Right cardiac atrium (tissue), 1 donor: Measurements from ENCODE around the genes MYH10, RCVRN and TMEM220.

DNA sequence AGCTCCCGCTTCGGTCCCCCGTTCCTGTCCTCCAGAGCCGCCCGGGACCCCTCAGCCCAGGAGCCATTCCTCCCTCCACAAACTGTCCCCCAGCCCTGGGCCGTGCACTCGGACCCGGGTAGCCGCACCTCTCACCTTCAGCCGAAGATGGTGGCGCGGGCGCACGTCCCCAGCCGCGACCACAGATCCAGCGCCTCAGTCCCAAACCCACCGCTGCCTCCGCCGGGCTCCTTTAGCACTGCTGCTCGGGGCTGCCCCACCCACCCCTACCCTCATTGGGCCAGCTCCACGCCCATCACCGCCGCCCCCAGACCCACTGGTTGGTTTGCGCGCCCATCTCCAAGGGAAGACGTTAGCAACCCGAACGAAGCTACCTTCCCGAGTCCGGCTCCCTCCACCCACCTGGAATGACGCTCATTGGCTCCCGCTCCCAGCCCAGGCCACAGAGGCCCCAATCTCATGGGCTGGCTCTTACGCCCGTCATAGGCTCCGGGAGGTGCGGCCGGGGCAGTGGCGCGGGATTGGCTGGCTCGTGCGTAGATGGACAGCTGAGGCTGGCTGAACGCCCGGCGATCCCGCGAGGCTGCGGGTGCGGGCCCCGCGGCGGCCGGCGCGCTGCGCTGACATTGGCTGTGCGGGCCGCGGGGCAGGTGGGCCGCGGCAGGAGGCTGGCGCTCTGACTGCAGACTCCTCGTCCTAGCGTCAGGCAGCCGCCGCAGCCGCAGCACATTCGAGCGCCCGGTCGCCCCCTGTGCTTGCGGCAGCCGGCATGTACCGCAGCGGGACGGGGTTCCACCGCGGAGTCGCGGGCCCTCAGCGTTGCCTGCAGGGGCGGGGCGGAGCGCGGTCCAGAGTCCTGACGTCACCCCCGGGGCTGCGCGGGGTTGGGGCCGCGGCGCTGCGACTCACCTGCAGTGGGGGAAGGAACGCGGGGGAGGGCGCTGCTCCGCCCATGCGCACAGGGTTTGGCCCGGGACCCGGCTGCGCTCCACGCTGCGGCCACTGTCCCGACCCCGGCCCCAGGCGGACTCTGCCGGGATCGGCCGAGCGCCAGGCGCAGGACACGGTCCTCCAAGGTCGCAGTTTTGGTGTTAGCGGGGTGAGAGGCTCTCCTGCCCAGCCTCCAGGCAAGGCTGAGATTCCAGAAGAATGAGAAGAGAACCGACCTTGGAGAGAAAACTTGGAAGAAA is at the start of gene MYH10:
Gene MYH10 (minus strand): TSS at position 207 of the 1,190 bp plus-strand sequence.
- PRO-cap = bidirectional peak, plus-strand start at position 580 of the sequence, minus-strand start at position 207 of the sequence; bidirectional peak, plus-strand start at position 1,033 of the sequence, minus-strand start at position 825 of the sequence

- PRO-cap = no peak
These were observed 10.8 kb upstream of the PIK3R6 start for GRCh38 chr17:8878232-8878716.

DNA sequence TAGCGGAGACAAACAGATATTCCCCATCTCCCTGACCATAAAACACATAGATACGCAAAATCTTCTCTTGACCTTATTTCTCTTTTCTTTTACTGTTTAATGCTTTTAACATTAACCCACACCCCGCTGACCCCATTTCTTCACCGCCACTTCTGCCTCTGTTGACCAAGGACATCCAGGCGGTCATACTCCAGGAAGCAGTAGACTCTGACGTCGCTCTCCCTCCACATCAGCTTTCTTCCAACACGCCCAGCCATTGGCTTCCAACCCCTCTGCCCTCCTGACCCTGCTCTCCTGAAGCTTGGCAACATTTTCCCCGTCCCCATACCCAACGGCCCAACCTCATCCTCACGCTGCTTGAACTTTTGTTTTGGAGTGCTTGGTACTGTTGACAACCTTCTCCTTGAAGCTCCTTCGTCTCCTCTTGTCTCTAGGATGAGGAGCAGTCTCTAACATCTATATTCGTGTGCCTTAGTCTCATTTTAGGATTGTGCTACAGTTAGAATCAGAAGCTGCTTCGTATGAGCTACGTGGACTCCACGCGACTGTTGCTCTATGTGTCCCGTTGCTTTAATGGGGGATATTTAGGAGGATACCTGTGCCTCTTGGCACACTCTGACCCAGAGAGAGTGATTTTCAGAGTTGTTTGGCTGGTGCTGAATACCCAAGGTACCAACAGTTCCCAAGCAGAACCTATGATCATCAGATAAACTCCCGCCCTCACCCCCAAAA is 27.9 kb upstream of the PIK3R6 start:
- PRO-cap = no peak

- PRO-cap = no peak
These were observed 141.2 kb downstream of the NTN1 start for GRCh38 chr17:9162276-9163150.

DNA sequence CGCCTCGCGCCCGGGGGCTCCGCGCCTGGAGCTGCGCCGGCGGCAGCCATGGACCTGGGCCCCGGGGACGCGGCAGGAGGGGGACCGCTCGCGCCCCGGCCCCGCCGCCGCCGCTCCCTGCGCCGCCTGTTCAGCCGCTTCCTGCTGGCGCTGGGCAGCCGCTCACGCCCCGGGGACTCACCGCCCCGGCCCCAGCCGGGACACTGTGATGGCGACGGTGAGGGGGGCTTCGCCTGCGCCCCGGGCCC is 192 bp downstream of the USP43 start:
- PRO-cap = no peak

DNA sequence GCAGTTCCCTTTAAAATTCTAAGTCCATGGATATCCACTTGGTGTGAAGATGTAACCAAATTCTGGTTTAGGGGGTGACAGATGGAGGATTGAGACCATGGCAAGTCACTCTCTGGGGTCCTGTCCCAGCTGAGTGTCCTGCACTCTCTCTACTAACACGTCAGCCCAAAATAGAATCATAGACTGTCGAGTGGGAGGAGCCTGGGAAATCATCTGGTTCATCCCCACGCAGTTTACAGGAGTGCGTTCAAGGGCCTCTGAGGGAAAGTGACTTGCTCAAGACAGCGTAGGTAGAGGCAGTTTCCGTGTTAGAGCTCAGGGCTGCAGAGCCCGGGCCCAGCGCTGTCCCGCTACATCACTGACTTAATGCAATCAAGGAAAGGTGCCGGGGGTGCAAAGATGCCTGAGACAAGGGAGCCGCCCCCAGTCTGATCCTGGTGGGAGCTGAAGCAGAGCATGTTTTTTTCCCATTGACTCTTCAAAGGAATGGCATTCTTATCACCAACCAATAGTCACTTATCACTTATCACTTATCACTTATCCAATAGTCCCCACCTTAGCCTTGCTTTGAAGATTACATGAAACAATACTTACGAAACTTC is 10.3 kb downstream of the GSG1L2 start:
- PRO-cap = bidirectional peak, plus-strand start at position 238 of the sequence, minus-strand start at position 137 of the sequence

DNA sequence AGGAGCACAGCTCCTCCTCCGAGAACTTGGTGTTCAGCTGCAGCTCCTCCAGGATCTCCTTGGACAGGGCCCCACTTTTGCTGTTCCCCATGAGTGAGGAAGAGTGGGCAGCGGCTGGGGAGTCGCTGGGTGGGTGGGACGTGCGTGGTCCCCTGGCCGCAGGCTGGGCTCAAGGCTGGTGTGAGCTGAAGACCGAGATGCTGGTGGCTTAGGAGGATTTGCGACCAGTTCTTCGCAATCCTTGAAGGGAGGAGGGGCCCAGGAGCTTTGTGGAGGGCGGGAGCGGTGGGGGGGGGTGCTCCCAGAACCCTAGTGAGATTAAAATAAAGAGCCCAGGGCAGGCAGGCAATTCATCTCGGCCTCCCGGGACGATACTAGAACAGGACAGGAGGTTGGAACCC is at the start of gene RCVRN:
Gene RCVRN (minus strand): TSS at position 182 of the 401 bp plus-strand sequence.
- PRO-cap = no peak

GRCh38 chr17:9926392-9926933 is 21.4 kb upstream of the RCVRN start:
- PRO-cap = no peak

DNA sequence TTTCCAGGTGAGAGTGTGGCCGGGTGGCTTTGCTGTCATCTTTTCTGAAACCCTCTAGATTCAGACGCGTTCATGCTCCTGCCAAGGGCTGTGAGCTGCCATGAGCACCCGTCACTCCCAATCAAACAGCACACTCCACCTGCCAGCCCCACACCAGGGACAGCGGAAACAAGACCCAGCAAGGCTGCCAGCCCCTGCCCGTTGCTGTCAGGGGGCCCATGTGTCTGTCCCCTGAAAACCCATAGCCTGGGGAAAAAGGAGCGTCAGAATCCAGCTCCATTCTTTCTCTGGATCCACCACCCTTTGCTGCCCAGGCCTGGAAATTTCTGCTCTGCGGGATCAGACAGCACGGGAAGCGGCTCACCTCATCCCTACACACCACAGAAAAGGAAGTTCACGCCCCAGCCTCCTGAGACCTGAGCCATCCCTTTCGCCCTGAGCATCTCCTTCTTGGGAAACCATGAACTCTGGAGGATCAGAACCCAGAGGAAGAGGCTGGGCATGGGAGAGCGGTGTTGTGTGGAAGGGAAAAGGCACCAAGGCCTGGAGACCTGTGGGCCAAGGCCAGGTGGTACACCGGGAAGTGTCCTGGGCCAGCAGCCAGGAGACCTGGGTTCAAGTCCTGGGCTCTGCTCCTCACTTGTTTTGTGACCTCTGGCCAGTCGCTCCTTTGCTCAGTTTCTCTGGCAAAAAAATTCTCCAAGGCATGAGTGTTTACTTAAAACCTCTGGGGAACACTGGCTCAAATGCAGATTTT is 51.5 kb upstream of the RCVRN start:
- PRO-cap = no peak

DNA sequence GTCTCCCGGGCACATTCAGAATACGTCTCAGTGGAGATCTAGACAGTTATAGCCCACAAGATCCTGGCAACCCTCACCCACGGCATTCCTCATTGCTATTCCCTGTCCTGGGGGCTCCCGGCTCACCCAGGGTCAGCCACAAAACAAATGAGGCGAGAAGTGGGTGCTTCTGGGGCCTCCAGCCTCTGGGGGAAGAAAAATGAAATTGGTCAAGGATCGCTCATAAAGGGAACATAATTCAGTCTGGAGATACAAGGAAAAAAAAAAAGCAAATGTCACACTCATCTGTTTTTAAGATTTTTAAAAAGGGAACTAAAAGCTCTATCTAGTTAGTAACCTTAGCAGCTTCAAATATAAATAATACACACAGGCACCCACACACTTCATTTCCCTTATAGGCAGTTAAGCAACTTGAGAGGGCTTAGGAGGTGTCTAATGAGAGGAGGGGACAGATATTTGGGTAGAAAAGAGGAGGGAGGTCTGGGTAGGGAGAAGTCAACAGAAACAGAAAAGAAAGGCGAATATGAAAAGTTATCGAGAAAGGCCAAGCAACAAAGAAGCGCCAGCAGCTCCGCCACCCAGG is 69.3 kb upstream of the RCVRN start:
- PRO-cap = no peak

- PRO-cap = no peak
These were observed 143.9 kb upstream of the RCVRN start for GRCh38 chr17:10048845-10049446.

- PRO-cap = no peak
These were observed 92.8 kb downstream of the GAS7 start for GRCh38 chr17:10105587-10106048.

DNA sequence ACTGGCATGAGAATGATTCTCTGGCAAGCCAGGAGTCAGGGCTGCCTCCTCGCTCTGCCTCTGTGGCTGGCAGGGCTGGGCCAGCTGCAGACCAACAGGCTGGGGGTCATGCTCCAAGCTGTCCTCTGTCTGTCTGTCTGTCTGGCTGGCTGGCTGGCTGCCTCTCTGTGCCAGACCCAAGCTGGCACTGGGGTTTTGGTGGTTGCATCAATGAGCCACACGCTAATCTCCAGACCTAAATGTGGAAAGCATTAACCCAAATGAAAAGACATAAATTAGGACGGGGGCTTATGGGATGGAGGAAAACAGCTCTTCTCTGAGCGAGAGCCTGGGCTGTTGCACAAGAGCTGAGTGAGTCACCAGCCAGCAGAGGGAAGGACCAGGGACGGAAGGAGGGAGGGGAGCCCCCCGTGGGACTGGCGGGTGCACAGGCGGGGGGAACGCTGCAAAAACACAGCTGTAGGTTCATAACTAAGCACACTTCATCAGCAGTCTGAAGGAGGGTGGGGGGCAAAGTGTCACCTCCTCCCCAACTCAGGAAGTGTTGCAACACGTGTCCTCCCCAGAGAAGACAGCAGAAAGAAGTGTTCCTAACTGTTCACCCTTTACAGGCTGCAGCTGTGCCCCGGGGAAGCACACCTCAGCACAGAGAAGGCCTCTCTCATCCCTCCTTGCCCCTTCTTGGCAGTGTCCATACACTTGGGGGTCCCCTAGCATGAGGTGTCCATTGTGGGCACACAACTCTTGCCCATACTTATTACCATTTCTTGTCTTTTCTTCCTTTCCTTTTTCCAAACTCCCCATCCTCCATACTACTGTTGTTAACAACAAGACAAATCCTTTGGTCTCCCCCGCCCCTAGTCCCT is 83.3 kb downstream of the GAS7 start:
- PRO-cap = bidirectional peak, plus-strand start at position 411 of the sequence, minus-strand start at position 342 of the sequence

- PRO-cap = no peak
These were observed 2.3 kb downstream of the GAS7 start for GRCh38 chr17:10196002-10196657.

DNA sequence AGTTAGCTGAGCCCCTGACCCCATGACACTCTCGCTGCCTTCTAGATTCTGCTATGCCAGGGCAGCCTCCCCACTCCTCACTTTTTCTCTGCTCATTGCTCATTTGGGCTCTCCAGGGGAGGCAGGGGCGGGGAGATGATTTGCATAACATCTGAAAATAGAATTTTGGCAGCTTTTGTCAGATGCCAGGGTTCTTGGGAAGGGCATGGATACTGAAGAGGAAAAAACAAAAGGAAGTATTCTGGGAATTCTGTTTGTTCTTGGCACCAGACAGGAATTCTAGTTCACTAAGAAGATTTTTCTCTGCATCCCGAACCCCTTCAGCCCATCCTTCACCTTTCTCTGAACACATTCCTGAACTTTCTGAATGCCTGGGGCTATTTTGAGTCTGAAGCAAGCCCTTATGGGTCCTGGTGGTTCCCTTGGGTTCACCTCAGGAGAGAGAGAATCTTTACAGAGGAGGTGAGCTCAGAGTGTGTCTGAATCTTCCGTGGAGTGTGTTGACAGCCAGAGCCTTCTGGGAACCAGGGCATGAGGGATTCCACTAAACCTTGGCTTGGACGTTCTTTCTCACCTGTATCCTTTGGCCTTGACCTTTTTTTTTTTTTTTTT is 78.2 kb upstream of the GAS7 start:
- PRO-cap = no peak

DNA sequence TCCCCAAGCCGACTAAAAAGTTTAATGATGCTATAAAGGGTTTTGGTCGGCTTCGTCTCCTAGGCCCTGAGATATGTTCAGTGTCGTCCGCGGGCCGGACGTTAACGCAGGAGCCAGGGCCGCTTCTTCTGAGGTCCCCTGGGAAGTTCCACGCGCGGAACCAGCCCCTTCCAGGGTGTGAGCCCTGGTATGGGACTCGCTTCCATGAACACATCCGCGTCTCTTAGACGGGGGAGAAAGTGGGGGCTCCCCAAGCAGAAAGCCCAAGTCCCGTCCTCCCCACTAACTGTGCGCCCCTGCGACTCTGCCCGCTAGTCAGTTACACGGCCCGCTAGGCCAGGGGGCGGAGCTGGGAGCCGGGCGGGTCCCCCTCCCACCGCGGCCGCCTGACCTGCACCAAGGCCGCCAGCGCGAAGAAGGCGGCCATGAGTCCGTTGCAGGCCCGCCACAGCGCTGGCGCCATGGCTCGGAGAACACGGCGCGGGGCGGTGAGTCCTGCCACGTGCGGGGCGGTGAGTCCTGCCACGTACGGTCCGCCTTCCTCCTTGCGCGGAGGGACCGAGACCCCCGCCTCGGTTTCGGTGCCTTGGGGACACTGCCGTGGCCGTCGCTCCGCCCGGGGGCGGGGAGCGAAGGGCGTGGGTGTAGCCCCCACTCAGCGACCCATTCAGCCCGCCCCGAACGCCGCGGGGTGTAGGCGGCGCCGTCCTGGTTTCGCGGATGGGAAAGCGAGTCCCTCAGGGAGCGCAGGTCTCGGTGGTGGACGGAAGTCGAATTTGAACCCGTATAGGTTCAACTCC is at the start of gene TMEM220:
Gene TMEM220 (minus strand): TSS at position 635 of the 800 bp plus-strand sequence.
- PRO-cap = bidirectional peak, plus-strand start at position 399 of the sequence, minus-strand start at position 306 of the sequence; bidirectional peak, plus-strand start at position 740 of the sequence, minus-strand start at position 616 of the sequence

- PRO-cap = no peak
These were observed 14.7 kb upstream of the TMEM220 start for GRCh38 chr17:10744412-10744934.

- PRO-cap = no peak
These were observed 8.7 kb upstream of the TMEM238L start for GRCh38 chr17:10812561-10813077.

DNA sequence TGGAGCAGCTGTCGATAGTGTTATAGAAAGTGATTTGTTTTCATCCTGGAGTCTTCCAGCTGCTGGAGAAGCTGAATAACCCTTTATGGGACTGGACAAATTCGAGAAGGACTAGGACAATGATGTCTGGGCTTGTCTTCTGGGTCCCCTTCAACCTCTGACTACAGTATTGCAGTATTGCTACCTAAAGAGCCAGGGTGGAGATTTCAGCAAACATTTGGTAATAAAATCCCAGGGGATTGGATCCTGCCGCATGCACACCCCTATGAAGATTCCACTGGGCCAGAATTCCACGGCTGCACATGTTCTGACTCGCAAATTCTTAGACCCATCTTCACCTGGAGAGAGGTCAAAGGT is 93.5 kb upstream of the PIRT start:
- PRO-cap = no peak

DNA sequence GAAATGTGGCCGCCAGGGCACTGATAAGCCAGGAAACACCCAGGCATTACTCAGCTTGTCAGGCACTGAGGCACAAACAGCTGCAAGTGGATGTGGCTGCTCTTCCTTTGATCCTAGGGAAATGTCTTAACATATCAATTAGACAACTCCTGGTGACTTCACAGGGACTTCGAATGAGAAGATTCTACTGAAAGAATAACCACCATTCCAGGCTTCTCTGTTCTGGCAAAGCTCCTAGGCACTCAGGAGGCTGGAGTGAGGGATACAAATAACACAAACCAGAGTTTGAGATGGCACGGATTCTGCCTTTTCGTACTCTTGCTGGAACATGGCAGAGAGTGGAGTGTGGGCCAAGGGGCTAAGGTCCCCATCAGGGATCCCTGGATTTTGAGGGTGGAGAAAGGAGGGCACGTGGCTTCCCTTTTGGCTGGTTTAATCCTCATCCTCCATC is 66.7 kb upstream of the SHISA6 start:
- PRO-cap = no peak